Mononuclear cell (primary cell): ENCODE data around the genes APLP2 and OPCML.

DNA sequence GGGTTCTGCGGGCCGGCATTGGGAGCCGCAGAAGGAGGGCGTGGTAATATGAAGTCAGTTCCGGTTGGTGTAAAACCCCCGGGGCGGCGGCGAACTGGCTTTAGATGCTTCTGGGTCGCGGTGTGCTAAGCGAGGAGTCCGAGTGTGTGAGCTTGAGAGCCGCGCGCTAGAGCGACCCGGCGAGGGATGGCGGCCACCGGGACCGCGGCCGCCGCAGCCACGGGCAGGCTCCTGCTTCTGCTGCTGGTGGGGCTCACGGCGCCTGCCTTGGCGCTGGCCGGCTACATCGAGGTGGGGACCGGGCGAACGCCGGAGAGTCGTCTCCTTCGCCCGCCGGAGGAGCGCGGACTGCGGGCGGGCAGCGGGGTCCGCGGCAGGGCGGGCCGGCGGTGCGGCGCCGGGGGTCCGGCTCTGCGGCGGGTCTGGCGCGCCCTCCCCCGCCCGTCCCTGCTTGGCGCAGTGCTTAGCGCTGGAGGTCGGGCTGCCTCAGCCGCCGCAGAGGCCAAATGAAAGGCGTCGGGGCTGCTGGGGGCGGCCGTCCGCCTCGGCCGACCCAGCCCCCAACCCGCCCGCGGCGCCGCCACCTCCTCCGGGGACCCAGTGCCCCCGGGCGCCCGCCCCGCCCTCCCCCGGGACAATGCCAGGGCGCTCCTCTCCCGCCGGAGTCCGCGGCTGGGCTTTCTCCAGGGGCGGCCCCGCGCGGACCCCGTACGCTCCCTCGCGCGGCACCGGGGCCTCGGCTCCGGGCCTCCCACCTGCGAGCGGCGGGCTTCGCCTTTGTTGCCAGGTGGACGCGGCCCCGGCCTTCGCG, at the start of gene APLP2:
Gene APLP2, plus strand, starts transcription at position 103 of the 811 bp plus-strand sequence.
- RRBS = 2% methylated on average over 54 of the region's 108 CpGs

- RRBS = no CpG with 5 or more reads among the region's 3 CpGs
Observed at GRCh38 chr11:130076590-130077289, 7.0 kb downstream of the APLP2 start.

- RRBS = no CpG with 5 or more reads among the region's 10 CpGs
Observed at GRCh38 chr11:130158343-130158891, 1.2 kb upstream of the ST14 start.

GRCh38 chr11:130165844-130167037, 6.7 kb downstream of the ST14 start:
- RRBS = no CpG with 5 or more reads among the region's 14 CpGs

GRCh38 chr11:130179259-130179847, 19.8 kb downstream of the ST14 start:
- RRBS = no CpG with 5 or more reads among the region's 11 CpGs

DNA sequence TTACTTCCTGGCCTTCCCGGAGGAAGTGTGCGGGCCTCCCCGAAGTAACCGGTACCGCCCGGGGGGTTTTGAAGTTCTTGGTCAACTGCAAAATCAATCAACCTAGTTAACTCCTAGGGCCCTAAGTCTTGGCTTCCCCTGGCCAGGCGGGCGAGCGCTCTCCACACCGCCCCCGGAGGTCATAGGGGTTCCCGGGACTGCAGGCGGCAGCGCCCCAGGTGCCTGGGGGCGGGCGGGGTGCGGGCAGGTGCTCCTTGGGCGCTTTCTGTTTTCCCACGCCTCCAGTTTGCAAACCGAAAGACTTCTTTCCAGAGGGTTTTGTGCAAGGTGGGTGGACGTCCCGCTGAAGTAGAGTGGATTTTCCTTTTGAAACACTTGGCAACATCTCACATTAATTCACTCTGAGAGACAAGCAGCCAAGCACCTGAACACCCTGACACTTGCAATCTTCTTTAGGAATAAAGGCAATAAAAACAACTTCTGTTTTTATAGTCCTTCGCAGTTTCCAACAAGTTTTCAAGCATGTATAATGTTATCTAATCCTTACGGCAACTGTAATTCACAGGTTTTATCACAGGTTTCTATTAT, 1.1 kb upstream of the ZBTB44 start:
- RRBS = 13% methylated on average over 6 of the region's 24 CpGs

- RRBS = no CpG with 5 or more reads among the region's 5 CpGs
Observed at GRCh38 chr11:130400940-130401161, 27.6 kb downstream of the ADAMTS8 start.

GRCh38 chr11:130434387-130434781, 6.0 kb upstream of the ADAMTS8 start:
- RRBS = no CpG with 5 or more reads among the region's 13 CpGs

DNA sequence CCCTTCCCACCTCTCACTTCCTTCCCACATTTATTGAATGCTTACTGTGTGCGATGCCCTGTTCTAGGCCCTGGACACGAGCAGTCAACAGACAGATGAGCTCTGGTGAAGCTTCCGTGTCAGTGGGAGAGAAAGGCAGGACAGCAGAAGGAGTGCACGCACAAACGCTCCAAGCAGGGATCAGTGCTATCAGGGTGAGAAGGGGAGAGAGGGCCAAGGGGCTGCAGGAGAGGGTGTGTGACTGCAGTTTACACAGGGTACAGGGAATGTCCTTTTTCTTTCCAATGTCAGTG, 87.5 kb downstream of the ADAMTS15 start:
- RRBS = no CpG with 5 or more reads among the region's 5 CpGs

DNA sequence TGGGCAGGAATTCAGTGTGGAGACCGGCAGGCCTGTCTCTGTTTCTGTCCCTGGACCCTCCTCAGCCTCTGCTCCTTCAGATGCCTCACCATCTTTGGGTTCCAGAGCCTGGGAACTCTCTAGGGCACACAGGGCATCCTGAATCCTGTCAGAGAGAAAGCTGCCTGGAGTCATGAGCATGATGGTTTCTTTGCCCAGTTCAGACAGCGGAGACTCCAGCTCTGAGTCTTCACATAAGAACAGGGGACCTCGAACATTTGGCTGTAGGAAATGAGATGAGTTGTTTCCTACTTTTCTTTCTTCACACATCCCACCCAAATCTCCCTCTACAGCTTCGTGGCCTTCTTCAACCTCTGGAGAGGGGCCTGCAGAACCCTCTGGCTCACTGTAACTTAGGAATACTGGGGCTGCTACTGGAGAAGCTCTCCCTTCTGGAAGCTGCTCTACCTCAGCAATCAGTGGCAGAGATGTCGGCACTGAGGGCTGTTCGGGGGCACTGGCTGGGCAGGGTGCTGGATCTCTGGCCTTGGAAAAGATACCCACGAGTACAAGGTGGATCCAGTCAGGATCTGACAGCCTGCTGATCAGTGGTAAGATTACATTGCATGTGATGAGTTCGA, 1.6 kb downstream of the SNX19 start:
- RRBS = no CpG with 5 or more reads among the region's 8 CpGs

- RRBS = no CpG with 5 or more reads among the region's 6 CpGs
Observed at GRCh38 chr11:132072000-132072956, 701.9 kb downstream of the NTM start.

DNA sequence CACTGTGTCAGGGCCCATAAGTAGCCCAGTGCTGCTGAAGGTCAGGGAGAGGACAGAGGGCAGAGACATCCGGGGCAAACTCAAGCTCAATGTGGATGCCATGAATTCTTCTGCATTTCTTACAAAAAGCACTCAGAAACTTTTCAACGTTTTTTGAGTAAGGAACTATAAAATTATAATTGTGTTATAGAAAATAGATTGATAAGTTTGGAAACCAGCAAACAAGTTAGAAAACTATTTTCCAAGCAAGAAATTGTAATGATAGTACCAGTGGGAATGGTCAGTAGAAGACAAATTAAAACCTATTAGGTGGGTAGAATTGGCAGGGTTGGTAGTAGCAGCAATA, 285.8 kb downstream of the OPCML start:
- RRBS = no CpG with 5 or more reads among the region's 2 CpGs

- RRBS = no CpG with 5 or more reads among the region's 31 CpGs
Observed at GRCh38 chr11:133532061-133532830, at the start of gene OPCML. Gene OPCML (minus strand): TSS chr11:133532501.

GRCh38 chr11:133964998-133965585, 8.3 kb upstream of the IGSF9B start:
- RRBS = 73% methylated on average over 2 of the region's 10 CpGs

DNA sequence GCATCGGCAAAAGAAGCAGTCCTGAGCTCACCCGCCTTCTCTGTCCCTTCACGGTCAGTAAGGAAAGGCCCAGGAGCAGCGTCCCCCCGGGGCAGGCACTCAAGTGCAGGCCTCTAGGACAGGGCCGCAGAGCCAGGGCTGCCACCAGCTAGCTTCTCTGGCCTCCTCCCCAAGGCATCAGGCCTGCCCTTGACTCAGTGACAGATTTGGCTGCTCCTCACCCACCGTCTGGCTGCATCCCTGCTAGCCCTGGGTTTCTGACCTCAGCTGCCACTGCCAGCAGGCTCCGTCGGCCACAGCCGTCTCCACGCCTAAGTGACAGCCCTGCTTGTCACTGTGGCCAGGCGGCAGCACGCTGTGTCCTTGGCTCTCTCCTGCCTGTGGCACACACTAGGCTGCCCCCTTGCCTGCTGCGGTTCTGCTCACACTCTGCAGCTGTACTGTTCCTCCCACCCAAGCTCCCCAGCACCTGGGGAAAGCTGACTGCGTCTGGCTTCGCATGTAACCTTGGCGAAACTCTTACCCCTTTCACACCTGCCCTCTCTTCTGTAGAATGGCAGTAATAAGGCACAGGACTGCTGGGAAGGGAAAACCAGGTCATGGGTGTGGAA, 32.3 kb upstream of the IGSF9B start:
- RRBS = no CpG with 5 or more reads among the region's 17 CpGs

GRCh38 chr11:134046382-134047135, 22.3 kb upstream of the JAM3 start:
- RRBS = 87% methylated on average over 6 of the region's 26 CpGs

- RRBS = no CpG with 5 or more reads among the region's 10 CpGs
Observed at GRCh38 chr11:134049218-134049651, 19.6 kb upstream of the JAM3 start.

DNA sequence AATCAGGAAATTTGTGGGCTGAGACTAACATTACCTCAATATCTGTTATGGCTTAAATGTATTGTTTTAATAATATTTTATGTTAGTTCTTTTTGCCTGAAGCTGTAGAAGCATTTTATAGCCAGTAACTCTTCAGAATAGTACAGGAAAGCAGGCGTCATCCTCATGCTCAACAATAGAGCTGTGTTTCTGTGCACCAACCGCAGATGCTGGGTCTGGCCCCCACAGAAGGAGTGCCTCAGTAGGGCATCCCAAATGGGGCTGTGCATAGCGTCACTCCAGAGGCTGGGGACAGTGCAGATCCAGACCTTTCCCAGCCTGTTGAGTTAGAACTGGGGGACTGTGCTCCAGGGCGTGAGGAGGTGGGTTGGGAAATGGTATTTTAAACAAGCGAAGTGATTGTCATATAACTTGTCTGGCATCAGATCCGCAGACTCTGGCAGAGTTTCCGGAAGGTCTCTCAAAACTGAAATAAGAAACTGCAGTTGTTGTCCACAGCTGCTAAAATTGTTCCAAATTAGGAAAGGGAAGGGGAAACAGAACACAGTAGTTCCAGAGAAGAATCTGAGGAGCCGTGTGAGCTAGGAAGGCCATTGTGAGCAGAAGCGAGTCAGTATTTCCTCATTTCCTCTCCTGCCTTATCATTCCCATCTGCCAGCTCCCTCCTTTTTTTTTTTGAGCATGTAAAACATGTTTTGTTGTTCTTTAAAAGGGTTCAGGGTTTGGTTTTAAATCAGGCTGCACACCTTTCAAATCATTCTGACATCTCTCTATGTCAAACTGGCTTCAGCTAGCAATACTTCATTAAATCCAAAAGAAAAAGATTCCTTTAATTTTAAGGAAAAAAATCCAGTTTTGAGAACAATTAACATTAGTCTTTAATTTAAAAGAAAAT, 52.2 kb downstream of the JAM3 start:
- RRBS = no CpG with 5 or more reads among the region's 9 CpGs

DNA sequence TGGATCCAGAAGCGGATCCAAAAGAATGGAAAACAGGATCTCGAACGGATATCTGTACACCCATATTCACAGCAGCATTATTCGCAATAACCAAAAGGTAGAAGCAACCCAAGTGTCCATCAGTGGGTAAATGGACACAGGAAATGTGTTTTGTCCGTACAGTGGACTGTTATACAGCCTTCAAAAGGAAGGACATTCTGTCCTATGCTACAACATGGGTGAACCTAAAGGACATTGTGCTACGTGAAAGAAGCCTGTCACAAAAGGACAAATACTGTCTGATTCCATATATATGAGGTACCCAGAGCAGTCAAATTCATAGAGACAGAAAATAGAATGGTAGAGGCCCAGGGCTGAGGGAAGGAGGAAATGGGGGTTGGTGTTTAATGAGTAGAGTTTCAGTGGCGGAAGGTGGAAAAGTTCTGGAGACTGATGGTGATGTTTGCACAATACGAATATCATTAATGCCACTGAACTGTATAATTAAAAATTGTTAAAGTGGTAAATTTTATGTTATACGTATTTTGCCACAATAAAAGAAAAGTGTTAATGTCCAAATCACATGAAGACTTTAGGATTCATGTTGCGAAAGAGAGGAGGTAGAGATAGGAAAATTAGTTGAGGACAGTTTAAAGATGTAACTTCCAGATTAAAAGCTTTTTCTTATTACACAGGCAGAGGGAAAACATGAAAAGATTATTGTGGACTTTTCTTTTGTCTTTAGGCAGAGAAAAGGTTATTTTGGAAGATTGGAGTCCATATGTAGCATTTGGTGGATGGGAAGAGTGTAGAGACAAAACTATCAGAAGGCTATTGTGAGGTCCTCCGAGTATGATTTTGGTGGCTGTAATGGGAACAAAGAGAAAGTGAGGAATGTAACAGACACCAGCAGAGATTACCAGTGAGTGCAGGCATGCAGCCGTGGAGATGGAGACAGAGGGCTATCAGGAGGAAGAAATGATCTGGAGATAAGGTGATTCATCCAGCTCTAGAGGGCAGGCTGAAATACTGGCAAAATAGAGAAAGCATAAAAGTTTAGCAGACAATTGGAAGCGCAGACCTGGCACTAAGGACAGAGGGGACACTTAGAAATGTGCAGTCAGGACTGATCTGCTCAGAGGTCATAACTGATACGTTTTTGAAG, 12.4 kb downstream of the VPS26B start:
- RRBS = no CpG with 5 or more reads among the region's 14 CpGs

DNA sequence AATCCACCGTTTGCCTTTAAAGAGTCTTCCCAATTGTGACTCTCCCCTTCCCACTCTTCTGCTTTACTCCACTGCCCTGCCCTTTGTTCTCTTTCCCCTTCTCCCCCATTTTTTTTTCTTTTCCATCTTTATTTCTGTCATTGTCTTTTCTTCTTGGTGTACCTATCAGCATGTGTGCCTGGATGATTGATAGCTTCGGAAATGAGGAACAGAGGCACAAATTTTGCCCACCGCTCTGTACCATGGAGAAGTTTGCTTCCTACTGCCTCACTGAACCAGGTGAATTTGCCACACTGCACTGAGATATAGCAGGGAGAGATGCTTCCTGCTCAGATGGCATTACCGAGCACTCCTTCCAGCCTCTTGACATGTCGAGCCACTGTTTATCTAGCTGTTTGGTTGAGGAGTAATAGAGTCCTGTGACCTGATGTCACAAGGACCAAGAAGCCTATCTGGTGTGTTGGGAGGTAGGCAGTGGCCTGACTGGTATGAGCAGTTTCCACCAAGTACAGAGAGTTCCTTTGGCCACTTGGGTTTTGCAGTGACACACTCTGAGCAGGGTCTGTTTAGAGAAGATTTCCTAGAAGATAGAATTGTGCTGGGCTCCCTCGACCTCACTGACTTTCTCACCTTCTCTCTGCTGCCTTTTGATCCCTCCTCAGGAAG, 5.1 kb downstream of the ACAD8 start:
- RRBS = no CpG with 5 or more reads among the region's 6 CpGs